Parietal lobe (tissue), 2 donors: ENCODE results near the genes SHD and CHAF1A.

GRCh38 chr19:4063565-4064064 lies 3.1 kb downstream of the ZBTB7A start:
- RAMPAGE, long total RNA, result no peak

DNA sequence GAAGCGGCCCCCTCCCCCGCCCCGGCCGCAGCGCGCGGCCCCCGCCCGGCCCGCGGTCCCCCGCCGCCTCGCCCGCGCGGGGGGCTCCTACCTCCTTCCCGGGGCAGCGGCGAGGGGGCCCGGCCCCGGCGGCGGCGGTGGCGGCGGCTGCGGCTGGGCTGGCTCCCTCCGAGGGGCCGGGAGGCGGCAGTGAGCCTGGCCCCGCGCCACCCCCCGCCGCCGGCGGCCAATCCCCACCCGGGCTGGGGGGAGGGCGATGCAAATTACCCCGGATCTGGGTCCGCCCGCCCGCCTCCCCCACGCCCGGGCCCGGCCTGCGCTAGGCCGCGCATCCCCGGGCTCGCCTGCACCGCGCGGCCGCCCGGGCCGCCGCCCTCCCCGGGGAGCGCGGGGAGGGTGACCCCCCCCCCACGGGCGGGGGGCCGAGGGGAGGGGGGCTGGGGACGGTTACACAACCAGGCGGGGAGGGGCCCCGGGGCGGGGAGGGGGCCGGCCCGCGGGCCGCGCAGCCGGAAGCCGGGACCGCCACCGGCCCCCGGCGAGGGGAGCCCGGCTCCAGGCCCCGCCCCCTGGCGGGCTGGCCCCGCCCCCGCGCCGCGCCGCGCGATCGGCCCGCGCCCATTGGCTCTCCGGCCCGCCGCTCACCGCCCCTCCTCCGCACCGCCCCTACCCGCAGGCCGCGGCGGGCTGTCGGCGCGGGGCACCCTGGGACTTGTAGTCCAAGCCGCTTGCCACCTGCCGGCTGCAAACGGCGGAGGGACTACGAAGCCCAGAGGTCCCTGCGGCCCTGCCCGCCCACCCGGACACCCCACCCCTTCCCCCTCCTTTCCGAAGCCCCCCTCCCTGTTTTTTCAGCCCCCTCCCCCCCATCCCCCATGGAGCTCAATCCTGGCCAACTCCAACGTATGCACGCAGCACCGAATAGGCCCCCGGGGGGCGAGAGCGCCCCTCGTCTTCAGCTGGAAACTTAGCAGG lies 1.1 kb downstream of the ZBTB7A start:
- RAMPAGE, long total RNA, result no peak

DNA sequence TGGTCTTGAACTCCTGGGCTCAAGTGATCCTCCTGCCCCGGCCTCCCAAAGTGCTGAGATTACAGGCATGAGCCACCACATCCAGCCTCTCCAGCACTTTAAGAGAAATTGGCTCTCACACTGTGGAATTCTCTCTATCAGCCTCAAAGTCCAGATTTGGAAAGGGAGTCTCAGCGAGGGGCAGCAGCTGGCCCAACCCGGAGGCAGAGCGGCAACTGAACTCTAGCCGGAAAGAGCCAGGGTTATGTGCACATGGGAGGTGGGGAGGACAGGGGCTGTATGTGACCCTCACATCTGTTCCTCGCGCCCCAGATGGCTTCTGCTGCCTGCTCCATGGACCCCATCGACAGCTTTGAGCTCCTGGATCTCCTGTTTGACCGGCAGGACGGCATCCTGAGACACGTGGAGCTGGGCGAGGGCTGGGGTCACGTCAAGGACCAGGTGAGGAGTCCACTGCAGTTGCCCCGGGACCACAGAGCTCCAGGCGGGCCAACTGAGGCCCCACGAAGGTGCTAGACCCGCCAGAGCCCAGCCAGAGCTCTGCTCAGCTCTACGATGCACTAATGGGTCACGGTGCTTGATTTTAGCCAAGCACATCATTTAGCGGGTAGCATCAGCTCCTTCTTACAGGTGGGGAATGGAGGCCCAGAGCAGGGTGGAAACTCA lies 1.3 kb downstream of the CREB3L3 start:
- RAMPAGE, long total RNA, result no peak

GRCh38 chr19:4173164-4173821 lies 9.1 kb downstream of the SIRT6 start:
- RAMPAGE, long total RNA, result no peak

GRCh38 chr19:4278723-4280002 lies at the start of gene SHD:
Gene SHD, plus strand, starts transcription at chr19:4279266.
- RAMPAGE, long total RNA, result no peak

DNA sequence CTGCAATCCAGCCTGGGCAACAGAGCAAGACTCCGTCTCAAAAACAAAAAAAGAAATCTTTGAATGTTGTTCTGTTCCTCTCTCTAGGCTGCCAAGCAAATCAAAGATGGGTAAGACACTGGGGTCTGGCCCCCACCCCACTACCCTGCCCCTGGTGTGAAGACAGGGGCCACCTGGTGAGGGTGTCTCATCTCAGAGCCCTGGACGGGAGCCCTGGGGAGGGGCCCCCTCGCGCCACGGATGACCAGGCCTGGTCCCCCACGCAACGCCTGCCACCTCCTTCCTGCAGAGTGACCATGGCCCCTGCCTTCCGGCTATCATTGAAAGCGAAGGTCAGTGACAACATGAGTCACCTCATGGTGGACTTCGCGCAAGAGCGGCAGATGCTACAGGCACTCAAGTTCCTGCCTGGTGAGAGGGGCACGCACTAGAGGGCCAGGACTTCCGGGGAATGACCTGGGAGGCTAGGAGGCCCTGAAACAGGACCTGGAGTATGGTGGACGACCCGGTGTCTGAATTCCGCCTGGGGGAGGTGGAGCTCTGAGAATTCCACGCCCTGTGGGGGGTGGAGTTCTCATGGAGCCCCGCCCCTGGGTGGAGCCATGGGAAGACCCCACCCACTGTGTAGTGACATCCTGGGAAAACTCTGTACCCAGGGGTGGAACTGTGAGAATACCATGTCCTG lies 5.9 kb downstream of the FSD1 start:
- RAMPAGE, long total RNA, result no peak

DNA sequence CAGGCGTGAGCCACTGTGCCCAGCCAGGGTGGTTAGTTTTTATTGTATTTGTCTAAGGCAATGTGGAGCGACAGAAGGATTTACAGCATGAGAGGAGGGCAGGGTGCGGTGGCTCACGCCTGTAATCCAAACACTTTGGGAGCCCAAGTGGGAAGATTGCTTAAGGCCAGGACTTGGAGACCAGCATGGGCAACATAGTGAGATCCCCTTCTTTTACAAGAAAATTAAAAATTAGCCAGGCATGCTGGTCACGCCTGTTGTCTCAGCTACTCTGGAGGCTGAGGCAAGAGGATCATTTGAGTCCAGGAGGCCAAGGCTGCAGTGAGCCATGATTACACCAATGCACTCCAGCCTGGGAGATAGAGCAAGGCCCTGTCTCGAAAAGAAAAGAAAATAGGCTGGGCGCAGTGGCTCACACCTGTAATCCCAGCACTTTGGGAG lies 2.0 kb upstream of the MPND start:
- RAMPAGE, long total RNA, result no peak

DNA sequence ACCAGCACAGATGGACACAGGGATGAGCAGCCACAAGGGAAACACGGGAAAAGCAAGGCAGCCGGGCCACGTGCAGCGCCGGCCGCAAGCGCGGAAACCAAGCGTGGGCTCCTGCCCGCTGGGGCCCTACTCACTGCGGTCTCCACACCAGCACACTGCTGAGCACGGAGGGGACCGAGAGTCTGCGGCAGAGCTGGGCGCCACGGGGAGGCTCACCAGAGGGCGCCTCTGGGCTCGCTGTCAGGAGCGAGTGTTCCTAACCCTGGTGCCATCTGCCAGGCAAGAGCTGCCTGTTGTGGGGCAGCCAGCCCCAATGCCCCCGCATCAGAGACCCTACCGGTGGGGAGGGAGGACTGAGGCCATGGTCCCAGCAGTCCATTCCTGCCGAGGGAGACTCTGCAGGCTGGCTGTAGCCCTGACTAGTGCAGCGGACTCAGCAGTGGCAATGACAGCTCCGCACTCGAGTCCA lies 26.6 kb downstream of the MPND start:
- RAMPAGE, long total RNA, result no peak

DNA sequence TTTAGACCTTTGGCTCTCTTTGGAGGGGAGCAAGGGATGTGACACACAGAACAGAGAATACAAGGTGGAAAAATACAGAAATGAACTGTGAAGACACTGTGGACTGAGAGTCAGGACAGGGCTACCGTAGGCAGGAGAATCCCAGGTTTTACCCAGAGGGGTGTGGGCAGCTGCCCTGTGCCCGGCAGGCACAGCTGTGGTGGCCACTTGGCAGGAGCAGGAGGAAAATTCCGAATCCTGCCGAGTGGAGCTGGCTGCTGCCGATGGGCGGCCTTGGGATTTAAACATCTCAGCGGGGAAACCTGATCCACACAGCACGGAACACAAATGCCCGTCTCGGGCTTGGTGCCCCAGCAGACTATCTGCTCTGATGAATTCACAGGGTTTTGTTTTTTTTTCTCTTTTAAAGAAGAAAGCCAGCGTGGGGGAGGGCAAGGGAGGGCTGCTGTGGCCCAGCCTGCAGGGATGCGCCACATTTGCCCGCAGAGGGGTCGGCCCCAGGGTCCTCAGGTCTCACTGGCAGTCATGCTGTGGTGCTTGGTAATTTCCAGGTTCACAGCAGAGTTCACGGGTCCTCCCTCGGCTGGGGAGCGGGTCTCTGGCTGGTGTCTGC lies 27.9 kb downstream of the MPND start:
- RAMPAGE, long total RNA, result no peak

DNA sequence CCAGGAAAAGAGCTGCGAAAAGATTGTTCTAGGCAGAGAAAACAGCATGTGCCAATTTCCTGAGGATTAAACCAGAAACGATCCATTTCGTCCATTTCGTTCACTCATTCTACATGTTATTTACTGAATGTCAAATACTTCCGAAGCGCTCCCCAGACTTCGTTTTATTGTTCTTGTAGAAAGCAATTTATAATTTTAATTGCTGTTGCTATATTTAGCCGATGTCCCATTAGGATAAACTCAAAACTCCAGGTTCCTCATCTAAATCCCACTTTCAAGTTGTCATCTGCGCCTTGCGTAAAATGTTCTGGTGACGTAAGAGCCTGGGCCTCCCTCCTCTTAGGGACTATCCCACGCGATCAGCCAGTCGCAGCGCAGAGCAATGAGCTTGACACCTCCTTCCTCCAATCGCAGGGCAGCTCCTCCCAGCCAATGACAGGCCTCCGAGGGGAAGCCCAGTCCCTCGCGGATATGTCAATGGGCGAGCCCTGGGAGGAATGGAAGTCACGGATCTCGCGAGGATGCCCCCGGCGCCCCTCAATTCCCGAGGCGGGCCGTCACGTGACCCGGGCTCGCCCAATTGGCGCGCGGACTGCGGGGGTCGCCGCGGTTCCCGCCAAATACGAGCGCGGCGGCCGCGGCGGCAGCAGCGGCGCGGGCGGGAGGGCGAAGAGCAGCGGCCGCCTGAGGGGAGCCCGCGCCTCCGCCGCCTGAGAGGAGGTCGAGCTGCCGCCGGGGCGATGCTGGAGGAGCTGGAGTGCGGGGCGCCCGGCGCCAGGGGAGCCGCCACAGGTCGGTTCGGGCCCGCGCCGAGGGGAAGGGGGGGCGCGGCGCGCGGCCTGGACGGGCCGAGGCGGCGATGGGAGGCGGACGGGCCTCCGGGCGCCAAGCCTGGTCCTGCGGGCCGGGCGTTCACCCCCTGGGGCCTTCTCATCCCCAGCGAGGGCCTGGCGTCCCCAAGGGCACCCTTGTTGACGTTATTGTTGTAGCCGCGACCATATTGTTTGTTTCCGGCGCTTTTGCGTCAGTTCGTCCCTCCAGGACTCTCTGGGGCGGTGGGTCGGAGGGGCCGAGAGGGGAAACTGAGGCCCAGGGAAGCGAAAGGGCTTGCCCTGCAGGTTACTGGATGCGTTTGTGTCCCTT lies at the start of gene CHAF1A:
Gene CHAF1A, plus strand, starts transcription at position 618 of the 1,143 bp plus-strand sequence.
- RAMPAGE, long total RNA, result no peak

GRCh38 chr19:4403204-4403828 lies 876 bp downstream of the CHAF1A start:
- RAMPAGE, long total RNA, result no peak

- RAMPAGE, long total RNA, result no peak
Measured at GRCh38 chr19:4452980-4453233, 4.7 kb downstream of the UBXN6 start.

- RAMPAGE, long total RNA, result no peak
Measured at GRCh38 chr19:4475138-4475817, 3.2 kb downstream of the HDGFL2 start.

DNA sequence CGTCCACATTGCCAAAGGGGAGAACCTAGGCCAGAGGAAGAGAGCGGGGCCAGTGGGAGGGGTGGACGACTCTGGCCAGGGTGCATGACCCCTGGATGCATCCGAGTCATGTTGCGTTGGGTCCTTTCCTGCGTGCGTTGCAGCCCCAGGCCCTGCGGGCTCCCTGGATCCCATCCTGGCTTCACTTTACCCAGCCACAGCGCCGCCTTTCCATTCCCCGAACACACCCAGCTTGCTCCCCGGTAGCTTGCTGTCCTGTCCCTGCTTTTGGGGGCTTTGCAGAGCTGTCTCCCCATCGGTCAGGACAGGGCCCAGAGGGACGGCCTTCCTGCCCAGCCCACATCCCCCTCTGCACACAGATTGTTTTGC lies 10.4 kb downstream of the PLIN4 start:
- RAMPAGE, long total RNA, result no peak

GRCh38 chr19:4547058-4547716 lies 7.4 kb upstream of the LRG1 start:
- RAMPAGE, long total RNA, result no peak

DNA sequence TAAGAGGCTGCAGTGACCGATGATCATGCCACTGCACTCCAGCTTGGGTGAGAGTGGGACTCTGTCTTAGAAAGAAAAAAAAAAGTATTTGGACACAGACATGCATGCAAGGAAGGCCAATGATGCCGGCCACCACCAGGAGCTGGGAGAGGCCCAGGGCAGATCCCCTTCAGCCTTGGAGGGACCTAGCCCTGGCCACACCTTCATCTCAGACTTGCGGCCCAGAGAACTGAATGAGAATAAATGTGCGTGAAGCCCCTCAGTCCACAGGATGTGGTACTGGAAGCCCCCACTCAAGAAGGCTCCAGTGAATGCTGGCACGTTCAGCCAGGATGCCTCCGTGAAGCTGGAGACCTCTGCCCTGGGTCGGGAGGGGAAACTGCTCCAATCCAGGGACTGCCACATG lies 14.6 kb downstream of the TNFAIP8L1 start:
- RAMPAGE, long total RNA, result no peak

DNA sequence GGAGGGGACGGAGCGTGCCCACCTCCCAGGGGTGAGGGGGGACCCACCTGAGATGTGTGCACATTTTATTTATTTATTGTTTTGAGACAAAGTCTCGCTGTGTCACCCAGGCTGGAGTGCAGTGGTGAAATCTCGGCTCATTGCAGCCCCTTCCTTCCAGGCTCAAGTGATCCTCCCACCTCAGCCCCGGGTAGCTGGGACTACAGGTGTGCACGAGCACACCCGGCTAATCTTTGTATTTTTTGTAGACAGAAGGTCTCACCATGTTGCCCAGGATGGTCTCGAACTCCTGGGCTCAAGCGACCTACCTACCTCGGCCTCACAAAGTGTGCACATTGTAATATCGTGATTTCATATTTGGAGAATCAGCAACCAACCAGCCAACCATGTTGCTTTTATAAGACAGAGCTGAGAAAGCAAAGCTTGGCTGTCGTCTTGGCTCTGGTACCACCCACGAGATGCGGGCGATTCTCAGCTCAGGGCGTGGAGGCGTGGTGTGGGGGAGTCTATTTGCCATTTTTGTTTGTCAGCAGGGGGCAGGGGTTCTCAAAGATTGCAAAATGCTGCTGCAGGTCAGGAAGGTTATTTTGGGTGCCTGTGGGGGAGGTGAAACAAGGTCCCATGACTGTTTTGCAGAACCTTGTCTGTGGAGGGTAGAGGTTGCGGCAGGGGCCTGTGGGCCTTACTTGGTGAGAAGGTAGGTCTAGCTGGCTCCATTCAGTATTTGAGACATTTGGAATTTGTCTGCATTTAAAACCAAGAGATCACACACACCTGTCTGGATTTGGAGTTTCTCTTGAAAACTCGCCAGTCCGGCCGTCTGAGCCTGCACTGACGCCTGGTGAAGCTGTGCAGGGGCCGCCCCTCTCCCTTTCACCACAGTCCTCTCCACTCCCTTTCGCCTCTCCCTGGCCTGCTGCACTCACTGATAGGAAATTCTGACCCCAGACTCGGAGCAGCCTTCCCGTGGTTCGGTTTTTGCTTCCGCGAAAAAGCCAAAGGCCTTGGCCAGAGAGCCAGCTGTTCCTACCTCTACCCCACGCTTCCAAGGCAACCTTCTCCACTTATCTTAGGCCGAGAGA lies 15.3 kb downstream of the TNFAIP8L1 start:
- RAMPAGE, long total RNA, result no peak

GRCh38 chr19:4676724-4677465 lies 6.8 kb upstream of the MYDGF start:
- RAMPAGE, long total RNA, result no peak

DNA sequence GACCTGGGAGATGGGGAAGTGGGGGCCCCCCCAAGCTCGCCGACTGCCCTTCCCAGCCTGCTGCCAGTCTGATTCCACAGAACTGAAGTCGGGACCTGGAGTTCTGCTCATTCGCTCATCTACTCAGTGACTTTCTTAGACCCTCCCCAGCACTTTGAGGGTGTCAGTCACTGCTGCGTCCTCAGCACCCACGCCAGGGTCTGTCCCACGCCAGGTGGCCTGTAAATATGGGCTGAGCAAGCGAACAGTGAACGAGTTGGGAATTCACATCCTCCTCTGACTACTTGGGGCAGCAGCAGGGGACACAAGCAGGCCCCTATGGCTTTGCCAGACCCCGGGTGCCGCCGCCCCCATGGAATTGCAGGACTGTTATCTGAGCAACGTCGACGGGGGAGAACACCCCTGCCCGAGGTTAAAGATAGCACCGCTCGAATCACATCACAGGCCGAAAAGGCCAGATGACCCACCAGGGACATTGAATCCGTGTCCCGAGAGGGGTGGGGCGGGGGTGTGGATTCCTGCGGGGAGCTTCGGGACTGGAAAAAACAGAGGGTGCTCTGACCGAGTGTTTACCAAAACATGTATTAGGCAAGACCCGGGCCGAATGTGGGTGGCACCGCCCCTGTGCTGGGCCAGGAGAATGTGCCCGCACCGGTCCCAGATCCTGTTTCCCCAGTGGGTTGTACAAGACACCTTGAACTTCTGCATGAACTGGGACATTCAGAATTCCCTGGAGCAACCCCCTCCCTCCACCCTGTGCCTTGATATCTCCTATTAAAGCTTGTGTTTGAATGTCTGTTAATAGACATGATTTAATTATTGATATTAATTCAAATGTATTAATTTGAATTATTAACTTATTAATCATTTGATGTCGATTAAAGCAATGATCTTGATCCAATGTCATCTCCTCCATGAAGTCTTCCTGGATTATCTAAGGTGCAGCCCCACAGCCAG lies 9.1 kb downstream of the FEM1A start:
- RAMPAGE, long total RNA, result no peak

DNA sequence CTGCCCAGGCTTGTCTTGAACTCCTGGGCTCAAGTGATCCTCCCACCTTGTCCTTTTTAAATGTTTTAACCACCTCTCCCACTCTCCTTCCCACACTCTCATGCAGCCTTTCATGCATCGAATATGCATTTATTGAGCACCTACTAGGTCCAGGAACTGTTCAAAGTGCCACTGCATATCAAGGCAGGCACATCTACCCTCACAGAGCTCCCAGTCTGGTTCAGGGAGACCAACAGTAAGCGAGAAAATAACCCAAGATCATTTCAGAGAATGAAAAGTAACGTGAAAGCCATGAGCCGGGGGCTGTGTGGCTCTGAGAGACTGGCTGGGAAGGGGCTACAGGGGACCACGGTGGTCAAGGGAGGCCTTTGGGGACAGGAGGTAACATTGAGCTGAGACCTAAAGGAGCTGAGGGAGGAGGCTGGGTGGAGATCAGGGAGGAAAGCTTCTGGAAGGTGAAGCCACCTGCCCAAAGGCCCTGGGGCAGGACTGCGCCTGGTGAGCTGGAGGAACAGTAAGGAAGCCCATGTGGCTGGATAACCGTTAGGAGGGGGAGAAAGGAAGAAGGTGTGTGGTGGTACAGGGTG lies 997 bp downstream of the TICAM1 start:
- RAMPAGE, long total RNA, result no peak